ENCODE measurements around the genes TBC1D8, IL1RL2 and IL18R1.

GRCh38 chr2:100739725-100740291 lies 80.1 kb upstream of the NPAS2 start:
- PRO-cap, 10 experiments = no peak in any of the 10 experiments

DNA sequence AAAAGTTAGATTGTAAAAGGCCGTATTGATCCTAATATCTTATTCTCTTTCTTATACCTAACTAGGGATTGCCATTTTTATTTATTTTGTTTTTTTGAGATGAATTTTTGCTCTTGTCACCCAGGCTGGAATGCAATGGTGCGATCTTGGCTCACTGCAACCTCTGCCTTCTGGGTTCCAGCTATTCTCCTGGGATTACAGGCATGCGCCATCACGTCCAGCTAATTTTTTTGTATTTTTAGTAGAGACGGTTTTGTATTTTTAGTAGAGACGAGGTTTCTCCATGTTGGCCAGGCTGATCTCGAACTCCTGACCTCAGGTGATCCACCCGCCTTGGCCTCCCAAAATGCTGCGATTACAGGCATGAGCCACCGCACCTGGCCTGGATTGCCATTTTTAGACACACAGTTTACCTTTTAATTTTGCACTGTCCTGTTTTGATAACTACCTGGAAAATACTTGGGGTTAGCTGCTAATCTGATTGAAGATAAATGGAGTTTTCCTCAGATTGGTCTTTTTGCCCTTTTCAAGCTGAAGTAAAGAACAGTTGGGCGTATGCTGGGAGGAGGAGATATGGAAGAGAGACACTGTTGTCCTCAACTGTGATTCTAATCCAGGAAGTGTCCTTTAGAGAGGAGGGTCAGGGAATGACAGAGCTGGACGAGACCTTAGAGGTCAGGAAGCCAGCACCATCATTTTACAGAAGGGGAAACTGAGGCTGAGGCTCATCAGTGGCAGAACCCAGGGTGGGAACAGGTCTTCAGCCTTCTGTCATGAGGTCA lies 17.5 kb downstream of the NPAS2 start:
- PRO-cap, 10 experiments = no peak in any of the 10 experiments

GRCh38 chr2:100887900-100888685 lies 68.2 kb downstream of the NPAS2 start:
- PRO-cap, 10 experiments = no peak in any of the 10 experiments

GRCh38 chr2:101037503-101037714 lies 35.3 kb downstream of the RPL31 start:
- PRO-cap, 10 experiments = no peak in any of the 10 experiments

- PRO-cap, 10 experiments = peak in 6 of 10 experiments; most common plus-strand start chr2:101080609 (in 3); most common minus-strand start chr2:101080355 (in 2)
Measured at GRCh38 chr2:101080087-101081074, 70.8 kb downstream of the TBC1D8 start.

DNA sequence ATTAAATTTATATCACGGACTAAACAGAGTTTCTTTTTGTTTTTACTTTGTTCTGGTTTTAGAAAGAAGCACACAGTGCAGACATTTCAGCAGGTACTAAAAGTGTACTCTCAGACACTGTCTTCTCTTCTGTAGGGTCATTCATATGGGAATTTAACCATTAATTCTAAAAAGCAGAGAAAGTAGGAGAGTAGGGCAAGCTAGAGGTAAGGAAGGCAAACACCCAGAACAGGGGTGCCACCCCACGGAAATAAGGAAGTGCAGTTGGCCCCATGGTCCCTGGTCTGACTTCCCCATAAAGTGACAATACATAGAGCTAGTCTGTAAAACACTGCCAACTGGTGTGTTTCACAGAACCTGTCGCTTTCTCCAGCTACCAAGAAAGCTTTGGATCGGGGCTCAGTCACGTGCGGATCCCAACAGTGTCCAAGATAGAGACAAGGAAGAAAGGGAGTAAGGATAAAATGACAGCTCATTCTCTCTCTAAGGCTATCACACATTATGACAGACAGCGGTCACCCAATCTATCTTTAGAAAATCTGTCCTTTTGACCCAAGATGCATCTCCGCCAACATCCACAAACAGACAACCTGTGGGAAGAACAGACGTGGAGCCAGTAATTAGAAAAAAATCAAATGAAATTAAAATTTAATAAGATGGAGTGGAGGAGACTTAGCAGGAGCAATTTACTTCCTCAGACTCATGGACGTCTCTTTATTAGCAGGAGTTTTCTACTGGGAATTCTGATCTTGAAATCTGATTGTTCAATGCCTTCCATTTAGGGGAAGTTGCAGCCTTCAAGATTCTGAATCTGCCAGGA lies 36.3 kb downstream of the TBC1D8 start:
- PRO-cap, 10 experiments = no peak in any of the 10 experiments

DNA sequence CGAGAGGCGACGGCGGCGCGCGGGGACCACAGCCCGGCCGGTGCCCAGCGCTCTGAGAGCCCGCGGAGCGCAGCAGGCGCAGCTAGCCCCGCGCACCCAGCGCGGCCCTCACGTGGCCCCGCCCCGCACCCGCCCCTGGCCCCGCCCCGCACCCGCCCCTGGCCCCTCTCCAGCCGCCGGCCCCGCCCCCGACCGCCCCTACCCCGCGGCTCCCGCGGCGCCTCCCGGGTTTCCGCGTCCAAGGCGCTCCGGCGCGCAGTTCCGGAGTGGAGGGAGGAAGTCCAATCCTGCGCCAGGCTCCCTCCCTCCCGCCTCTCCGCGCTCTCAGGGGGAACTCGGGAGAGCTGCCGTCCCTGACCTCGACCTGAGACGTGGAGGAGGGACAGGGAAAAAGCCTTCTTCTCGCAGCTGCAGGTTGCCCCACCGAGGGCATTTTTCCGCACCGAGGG lies at the start of gene TBC1D8:
TSS of gene TBC1D8 (minus strand) at position 54 of the 449 bp plus-strand sequence.
- PRO-cap, 10 experiments = peak in 10 of 10 experiments; most common plus-strand start position 227 of the sequence (in 10); most common minus-strand start position 54 of the sequence (in 9)

- PRO-cap, 10 experiments = peak in 2 of 10 experiments; most common plus-strand start chr2:101233055 (in 1); most common minus-strand start chr2:101232863 (in 1)
Measured at GRCh38 chr2:101232693-101233187, 19.9 kb upstream of the CNOT11 start.

DNA sequence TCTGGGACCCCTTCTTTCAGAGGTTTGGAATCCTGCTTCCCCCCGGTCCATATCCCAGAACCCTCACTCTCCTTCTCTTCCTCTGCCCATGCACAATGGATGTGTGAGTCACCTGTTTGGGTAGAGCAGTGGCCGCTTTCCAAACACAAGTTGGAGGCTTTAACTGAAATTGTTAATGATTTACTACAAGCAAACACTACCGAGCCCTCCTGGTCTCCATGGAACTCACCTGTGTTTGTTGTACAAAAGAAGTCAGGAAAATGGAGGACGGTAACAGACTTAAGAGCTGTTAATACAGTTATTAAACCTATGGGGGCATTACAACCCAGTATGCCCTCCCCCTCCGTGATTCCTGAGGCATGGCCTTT lies 13.2 kb upstream of the CNOT11 start:
- PRO-cap, 10 experiments = peak in 3 of 10 experiments; most common plus-strand start position 245 of the sequence (in 3); most common minus-strand start position 103 of the sequence (in 3)

DNA sequence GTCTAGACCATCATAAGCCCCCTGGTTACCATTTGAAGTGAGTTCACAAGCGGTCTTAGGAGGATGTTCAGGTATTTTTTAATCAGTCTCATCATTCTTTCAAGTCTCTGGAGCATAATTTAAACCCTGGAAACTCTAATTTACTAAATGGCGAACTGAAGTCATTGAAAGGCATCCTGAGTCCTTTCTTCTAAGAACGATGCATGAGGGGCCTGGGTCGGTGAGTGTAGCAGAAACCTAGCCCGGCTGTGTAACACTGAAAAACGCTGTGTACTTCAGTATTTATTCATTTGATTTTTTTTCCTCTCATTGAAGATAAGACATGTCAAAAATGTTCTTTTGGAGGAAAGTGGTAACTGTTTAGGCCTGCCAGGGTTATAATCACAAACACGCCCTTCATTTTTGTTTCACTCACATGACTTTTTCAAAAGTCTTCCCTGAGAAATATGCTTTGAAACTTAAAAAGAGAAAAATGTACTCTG lies 1.8 kb downstream of the RFX8 start:
- PRO-cap, 10 experiments = no peak in any of the 10 experiments

GRCh38 chr2:101715587-101716164 lies 18.2 kb downstream of the MAP4K4 start:
- PRO-cap, 10 experiments = no peak in any of the 10 experiments

GRCh38 chr2:101962833-101963369 lies 28.9 kb upstream of the IL1R2 start:
- PRO-cap, 10 experiments = no peak in any of the 10 experiments

- PRO-cap, 10 experiments = no peak in any of the 10 experiments
Measured at GRCh38 chr2:101987406-101987691, 4.4 kb upstream of the IL1R2 start.

DNA sequence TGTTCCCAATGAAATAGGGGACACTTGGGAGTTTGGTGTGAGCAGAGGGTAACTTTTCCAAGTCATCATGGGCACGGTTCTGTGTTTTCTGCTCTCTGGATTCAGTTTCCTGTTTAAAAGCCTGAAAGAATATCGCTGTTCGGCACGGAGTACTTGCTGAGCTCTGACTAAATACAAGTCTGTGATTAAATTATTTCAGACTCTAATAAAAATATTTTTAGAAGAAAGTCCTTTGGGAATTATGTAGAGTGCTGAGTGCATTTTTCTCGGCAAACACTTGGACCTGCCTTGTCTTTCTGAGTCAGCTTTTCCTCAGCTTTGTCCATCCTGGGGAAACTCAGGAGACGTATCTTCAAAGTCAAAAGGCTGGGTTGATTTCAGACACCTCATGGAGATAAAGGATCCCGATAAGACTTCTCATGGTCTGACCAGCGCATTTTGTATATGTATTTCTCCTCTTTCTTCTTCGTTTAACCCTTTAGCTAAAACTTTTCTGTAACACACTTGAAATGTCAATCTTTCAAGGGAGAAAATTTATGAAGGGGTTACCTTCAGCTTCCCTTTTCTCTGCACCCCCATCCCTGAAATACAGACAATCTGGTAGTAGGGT lies 46.0 kb downstream of the IL1R2 start:
- PRO-cap, 10 experiments = peak in 6 of 10 experiments; most common minus-strand start position 165 of the sequence (in 6)

GRCh38 chr2:102144135-102144433 lies 1.5 kb downstream of the IL1R1 start:
- PRO-cap, 10 experiments = peak in 4 of 10 experiments; most common minus-strand start chr2:102144344 (in 2)

DNA sequence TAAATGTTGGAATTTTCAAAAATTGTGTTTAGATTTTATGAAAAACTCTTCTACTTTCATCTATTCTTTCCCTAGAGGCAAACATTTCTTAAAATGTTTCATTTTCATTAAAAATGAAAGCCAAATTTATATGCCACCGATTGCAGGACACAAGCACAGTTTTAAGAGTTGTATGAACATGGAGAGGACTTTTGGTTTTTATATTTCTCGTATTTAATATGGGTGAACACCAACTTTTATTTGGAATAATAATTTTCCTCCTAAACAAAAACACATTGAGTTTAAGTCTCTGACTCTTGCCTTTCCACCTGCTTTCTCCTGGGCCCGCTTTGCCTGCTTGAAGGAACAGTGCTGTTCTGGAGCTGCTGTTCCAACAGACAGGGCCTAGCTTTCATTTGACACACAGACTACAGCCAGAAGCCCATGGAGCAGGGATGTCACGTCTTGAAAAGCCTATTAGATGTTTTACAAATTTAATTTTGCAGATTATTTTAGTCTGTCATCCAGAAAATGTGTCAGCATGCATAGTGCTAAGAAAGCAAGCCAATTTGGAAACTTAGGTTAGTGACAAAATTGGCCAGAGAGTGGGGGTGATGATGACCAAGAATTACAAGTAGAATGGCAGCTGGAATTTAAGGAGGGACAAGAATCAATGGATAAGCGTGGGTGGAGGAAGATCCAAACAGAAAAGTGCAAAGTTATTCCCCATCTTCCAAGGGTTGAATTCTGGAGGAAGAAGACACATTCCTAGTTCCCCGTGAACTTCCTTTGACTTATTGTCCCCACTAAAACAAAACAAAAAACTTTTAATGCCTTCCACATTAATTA lies 7.9 kb upstream of the IL1RL2 start:
- PRO-cap, 10 experiments = no peak in any of the 10 experiments

DNA sequence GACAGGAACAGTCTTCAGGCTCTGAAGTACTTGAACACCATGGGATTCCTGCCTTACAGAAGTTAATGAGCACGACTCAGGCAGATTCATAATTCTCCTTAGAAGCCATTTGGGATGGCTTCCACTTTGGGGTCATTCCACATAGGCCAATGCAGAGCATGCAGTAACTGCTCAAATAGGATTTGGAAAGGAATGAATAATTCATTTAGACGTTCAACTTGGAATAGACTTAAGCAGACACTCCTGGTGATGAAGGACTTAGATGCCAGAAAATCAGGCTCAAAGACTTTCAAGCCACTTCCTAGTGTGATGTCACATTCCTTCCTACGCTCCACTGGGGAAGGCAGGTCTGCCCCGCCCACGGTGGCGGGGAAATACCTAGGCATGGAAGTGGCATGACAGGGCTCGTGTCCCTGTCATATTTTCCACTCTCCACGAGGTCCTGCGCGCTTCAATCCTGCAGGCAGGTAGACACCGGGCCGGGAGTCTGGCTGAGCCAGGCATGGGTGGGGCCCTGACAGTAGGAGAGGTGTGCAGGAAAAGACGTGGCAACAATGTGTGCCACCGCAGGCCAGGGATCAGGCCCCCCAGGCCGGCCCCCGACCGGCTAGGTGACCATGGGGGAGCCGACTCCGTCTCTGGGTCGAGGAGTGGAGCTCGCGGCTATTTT lies at the start of gene IL1RL2:
TSS of gene IL1RL2 (plus strand) at position 404 of the 670 bp plus-strand sequence.
- PRO-cap, 10 experiments = peak in 1 of 10 experiments; most common plus-strand start position 366 of the sequence (in 1)

- PRO-cap, 10 experiments = peak in 5 of 10 experiments; most common plus-strand start chr2:102356340 (in 2); most common minus-strand start chr2:102355702 (in 4)
Measured at GRCh38 chr2:102355383-102356615, at the start of gene IL18R1. IL18R1 (plus strand) TSS chr2:102355796.

DNA sequence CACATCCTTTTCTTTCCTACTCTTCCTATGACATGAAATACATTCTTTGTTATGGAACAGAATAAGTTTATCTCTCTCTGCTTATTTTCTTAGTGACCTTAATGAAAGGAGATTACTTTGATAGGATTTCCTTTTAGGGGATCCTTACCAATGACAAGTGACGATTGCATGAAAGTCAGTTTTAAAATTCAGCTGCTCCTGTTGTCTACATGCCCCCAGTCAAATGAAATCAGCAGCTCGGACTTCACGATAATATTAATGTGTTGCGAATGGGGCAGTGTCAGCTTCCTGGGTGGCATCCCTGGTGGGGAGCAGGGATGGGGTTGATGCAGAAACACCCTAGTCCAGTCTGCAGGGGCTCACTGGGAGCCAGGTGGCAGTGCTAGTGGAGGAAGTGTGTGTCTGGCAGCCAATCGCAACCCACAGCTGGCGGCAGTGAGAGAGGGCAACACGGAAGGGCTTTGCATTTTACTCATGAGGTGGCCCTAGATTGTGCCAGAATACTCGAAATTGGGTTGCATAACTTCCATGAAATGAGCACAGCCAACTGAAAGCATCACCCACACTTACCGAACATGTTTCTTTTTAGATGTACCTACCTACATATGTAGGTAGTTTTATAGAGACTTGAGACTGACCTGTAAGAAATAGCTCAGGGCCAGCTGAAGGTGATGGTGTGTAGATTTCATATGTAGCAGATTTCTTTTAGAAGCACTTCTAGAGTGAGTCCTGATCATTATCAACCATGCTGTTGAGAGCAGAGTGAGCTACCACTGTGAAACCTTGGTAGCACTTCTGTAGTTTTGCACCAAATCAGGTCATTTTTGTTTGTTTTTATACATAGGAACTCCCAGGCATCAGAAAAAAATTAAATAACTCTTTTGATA lies 12.8 kb downstream of the IL18R1 start:
- PRO-cap, 10 experiments = no peak in any of the 10 experiments

- PRO-cap, 10 experiments = no peak in any of the 10 experiments
Measured at GRCh38 chr2:102476366-102476791, 3.4 kb downstream of the SLC9A4 start.

Data from Metastatic Breast Carcinoma in the Brain (tissue), 10 donors.